Fibroblast of villous mesenchyme (primary cell): Measurements from ENCODE around the gene DNAAF5.

DNA sequence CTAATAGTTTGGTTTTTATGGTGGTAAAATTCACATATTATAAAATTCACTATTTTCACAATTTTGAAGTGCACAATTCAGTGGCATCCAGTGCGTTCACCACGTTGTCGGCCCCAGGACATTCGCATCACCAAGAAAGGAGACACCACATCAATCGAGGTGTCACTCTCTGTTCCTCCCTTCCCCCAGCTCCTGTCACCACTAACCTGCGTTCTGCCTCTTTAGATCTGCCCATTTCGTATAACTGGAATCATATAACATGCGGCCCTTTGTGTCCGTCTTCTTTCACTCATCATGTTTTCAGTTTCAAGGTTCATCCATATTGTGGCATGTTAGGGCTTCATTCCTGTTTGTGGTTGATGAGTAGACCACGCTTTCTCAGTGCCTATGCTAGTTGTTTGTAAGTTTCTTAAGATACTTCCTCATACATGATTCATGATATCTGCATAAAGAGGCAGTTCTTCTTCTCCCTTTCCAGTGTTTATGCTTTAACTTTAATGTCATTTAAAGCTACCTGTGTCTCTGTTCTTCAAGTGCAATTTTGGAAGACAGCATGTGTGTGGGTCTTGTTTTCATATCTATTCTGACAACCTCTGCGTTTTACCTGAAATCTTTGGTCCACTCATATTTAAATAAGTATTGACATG is 79.6 kb upstream of the FAM20C start:
- CAGE, long polyA plus RNA, result no peak

- CAGE, long polyA plus RNA, result no peak
Observed at GRCh38 chr7:195476-196025, 3.2 kb downstream of the FAM20C start.

DNA sequence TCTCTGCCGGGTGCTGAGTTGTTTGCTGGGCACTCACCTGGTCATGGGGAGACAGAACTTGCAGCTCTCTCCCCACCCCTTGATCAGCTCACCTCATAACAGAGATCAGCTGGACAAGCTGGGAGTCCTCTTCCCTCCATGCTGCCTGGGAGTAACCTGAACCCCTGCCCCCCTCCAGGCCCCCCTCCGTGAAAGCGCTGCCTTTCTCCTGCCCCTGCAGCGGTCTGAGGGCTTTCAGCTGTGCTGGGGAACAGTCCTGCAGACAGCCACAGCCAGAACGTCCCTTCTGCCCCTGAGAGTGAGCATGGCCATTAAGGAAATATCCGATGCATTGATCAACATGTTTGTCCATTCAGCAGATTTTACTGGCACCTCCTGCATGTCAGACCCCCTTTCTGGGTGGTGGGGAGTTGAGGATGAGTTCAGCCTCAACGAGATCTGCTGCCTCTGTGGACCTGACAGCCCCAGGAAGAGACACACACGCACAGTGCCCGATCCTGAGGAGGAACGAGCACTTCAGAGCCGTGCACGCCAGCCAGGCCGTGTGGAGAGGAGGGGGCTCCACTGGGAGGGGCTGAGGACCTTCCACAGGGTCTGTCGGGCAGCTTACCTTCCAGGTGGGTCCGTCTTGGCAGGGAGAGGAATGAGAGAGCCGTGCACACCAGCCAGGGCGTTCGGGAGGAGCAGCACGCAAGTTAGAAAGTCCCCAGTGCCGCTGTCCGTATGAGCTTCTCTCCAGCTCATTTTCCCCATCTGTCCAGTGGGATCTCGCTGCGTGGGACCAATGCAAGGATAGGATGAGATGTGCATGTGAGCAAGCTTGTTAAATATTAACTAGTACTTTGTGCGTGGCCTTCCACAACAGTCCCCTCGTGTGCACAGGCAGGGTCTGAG is 4.7 kb downstream of the FAM20C start:
- CAGE, long polyA plus RNA, result no peak

- CAGE, long polyA plus RNA, result no peak
Observed at GRCh38 chr7:216637-217236, 24.4 kb downstream of the FAM20C start.

DNA sequence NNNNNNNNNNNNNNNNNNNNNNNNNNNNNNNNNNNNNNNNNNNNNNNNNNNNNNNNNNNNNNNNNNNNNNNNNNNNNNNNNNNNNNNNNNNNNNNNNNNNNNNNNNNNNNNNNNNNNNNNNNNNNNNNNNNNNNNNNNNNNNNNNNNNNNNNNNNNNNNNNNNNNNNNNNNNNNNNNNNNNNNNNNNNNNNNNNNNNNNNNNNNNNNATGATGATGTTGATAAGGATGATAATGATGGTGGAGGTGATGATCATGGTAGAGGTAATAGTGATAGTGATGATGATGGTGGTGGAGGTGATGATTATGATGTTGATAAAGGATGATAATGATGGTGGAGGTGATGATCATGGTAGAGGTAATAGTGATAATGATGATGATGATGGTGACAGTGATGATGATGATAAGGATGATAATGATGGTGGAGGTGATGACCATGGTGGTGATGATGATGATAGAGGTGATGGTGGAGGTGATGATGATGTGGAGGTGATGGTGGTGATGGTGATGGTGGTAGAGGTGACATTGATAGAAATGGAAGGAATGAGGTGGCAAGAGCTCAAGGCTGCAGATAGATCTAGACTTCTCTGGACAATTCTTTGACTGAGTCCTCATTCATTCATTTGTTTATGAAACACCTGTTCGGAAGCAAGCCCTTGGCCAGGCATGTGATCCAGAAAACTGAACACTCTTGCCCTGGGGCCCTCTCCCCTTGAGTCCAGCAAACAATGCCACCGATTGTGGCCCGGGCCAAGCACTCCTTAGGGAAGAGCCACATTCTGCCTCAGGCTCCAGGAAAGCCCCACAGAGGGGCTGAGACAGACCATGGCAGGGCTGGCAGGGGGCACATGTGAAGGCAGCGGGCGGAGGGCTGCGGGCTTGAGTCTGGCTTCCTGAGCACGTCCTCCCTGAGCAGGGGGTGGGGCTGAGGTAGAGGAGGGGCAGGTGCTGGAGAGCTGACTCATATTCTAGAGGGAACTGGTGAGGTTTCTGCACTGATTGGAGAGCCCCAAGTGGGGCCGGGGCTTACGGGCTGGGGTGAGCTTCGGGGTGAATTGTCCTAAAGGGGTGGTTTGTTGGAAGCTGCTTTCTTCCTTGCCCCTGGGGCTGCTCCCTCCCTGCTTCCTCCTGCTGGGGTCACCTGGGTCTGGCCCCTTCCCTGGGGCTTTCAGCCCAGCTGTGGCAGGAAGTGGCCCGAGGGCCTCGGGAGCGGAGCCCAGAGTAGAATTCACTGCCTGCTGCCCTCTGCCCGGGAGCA is 48.1 kb downstream of the FAM20C start:
- CAGE, long polyA plus RNA, result no peak

DNA sequence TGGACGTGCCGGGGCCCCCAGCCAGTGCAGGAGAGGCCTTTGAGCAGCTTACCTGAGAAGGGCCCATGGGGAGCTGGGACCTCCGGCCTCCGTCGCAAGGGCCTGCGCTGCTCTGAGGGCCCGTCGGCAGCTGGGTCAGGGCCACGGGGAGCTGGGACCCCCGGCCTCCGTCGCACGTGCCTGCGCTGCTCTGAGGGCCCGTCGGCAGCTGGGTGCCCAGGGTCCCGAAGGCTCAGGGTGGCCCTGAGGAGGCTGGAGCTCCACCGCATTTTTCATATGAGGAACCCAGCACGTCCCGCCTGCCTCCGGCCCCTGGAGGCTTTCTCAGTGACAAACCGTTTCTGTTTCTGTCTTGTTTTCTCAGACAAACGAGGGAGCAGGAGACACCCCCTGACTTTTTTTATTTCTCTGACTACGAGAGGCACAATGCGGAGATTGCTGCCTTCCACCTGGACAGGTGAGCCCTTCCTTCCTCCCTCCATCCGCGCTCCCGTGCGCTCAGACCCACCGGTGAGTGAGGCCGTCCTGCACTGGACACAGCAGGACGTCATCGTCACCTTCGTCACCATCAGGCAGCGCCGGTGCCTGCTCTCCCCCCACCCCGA is 43.8 kb upstream of the FOXL3 start:
- CAGE, long polyA plus RNA, result no peak

GRCh38 chr7:323765-324262 is 33.8 kb downstream of the FOXL3 start:
- CAGE, long polyA plus RNA, result no peak

DNA sequence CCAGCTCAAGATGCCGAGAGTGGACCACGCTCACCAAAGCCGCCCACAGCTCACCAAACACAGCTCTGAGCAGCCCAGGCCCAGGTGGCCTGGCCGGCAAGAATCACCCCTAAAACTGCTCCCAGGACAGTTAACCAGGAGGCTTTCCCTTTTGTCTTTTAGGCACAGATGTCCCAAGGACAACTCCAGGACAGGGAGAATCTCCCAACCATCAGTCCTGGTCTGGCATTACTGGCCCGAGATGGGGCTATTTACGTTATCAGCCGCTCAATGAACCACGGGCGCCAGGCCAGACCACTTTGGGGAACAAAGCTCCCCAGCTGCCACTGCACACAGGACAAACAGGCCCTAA is 5.2 kb downstream of the PDGFA start:
- CAGE, long polyA plus RNA, result no peak

DNA sequence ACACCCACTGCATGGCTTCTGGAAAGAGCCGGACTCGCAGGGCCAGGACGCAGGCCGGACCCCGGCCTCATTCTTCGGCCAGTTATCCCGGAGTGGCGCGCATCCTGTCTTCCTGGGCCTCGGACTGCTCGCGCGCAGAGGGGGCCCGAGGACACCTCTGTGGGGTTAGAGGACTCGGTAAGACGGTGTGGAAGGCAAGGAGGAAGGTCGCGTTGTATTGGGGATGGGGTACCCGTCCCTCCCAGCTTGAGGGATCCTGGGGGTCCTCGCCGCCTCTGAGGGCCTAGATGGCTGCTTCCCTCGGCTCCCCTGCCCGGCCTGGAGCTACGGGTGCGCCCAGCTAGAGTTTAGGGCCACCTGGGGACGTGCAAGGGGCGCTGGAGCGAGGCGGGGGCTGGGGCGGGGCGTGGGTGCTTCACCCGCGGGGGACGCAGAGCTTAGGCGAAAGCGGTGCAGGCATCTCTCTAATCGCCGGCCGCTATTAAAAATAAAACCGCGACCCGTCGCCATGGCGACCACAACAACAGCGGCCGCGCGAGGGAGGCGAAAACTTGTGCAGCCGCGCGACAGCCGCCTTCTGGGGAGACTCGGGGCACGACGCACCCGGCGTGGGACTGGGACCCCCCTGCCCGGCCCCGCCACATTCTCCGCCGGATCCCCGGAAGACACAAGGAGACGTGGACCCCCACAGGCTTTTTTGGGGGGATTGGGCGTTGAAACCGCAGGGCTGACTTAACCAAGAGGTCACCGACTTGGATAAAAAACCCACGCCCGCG is 2.0 kb upstream of the PDGFA start:
- CAGE, long polyA plus RNA, result no peak

DNA sequence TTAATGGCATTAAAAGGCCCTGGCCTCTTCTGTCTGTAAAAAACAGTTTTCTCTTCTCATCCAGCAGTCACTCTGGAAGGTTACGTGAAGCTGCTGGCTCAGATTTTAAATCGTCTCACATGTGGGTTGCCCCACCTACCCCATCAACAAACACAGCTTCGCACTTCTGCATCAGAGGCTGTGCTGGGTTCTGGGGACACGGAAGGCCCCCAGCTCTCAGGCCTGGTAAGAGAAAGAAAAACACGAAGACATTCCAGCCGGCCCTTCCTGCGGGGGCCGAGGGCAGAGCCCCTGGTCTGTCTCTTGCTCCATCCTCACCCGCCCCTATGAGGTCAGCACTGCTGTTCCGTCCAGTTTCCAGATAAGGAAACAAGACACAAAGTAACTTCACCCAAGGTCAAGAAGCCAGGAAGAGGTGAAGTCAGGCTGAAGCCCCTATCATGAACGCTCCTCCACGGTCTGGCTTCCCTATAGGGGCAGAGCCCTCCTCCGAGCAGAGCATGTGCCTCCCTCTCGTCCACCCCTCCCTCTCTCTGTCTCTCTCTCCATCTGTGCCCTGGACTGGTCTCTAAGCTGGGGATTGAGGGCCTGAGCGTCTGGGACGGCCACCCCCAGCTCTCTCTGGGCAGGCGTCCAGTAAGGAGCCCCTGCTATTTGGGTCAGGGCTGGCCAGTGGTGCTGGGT is 91.2 kb upstream of the PDGFA start:
- CAGE, long polyA plus RNA, result no peak

- CAGE, long polyA plus RNA, result no peak
Observed at GRCh38 chr7:617463-618432, 98.1 kb upstream of the PDGFA start.

DNA sequence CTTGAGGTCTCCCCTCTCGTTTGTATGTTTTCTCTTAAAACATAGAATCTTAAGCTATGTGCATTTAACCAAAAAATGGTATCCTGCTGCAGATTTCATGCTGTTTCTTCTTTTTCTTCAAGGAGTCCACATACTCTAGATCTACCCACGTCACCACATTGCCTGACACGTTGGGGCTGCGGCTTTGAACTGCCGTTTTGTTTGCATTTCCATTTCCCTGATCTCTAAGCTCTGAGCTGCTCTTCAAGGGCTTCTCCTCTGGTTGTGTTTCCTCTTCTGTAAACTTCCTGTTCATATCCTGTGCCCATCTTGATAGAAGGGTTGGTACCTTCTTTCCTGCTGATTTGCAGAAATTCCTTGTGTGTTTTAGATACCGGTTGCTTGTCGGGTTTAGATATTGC is 98.8 kb upstream of the PDGFA start:
- CAGE, long polyA plus RNA, result no peak

- CAGE, long polyA plus RNA, result no peak
Observed at GRCh38 chr7:726416-726834, at the start of gene DNAAF5. TSS of gene DNAAF5 (plus strand) at chr7:726699.

DNA sequence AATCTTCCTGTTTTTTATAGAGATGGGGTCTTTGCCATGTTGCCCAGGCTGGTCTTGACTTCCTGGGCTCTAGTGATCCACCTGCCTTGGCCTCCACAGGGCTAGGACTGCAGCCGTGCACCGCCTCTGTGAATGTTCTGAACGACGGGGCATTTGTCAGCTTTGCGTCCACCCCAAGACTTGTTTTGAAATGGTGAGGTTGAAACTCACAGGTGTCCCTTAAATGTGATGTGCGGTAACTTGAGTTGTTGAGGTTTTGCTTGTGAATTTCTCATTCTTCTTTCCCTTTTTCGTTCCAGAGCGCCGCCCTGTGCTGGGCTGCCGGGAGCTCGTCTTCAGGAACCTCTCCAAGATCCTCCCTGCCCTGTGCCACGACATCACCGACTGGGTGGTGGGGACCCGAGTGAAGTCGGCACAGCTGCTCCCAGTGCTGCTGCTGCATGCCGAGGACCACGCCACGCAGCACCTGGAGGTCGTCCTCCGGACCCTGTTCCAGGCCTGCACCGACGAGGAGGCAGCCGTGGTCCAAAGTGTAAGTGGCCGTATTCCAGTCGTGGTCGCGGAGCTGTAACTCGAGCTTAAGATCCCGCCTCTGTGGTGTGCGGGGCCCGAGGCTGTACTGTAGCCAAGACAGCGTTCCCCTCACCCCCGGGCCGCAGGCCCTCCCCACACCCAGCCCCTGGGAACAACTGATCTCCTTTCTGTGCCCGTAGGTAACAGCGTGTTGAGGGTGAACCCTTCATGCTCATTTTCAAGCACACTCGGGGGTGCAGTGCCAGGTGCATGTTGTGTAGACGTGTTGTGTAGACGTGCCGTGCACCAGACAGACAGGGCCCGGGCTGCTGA is 27.4 kb upstream of the PRKAR1B start:
- CAGE, long polyA plus RNA, result no peak

GRCh38 chr7:801852-802993 is 30.1 kb upstream of the SUN1 start:
- CAGE, long polyA plus RNA, result no peak

- CAGE, long polyA plus RNA, result no peak
Observed at GRCh38 chr7:822530-823529, 9.4 kb upstream of the SUN1 start.

- CAGE, long polyA plus RNA, result no peak
Observed at GRCh38 chr7:866762-866923, 9.7 kb upstream of the GET4 start.

GRCh38 chr7:871904-872531 is 4.3 kb upstream of the GET4 start:
- CAGE, long polyA plus RNA, result no peak

GRCh38 chr7:875912-876409 is 393 bp upstream of the GET4 start:
- CAGE, long polyA plus RNA, result no peak

DNA sequence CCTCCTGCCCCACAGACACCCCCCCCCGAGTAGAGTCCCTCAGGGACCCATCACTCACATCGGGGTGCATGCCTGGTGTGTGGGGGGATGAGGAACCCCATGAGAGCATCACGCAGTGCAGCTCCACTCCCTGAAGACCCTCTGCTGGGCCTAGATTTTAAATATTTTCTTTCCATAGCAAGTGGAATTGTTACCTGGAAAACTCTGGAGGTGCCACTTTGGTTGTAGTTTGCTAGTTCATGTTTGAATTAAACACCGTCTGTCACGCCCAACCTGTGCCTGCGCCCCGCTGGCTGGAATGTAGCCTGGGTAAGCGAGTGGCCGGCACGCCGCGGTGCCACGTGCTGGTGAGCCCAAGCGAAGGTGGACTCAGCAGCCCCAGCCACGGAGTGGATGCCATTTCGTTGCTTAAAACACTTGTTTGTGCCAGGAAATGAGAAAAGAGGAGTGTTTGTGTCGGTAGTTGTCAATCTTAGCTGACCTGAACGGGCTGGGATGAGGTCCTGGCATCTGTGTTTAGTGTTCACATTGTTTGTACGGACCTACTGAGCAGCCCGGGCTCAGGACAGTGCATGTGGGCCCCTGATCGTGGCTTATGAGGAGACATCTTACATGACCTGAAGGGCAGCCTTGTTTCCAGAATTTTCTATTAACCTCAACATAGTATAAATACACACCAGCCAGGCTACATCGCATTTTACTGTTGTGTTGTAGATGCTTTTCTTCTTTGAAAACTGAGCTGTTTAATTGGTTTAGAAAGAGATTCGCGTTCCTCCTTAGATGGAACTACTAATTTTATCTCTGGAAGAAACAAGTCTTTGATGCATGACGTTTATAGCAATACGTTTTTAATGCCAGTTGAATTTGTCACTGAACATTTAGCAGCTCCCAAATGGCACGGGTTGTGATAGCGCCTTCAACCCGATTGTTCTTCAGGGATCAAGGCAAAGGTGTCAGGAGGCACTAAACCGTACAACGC is 2.9 kb downstream of the GET4 start:
- CAGE, long polyA plus RNA, result no peak